Hair follicular keratinocyte (primary cell): Measurements from ENCODE around the gene AP1AR.

DNA sequence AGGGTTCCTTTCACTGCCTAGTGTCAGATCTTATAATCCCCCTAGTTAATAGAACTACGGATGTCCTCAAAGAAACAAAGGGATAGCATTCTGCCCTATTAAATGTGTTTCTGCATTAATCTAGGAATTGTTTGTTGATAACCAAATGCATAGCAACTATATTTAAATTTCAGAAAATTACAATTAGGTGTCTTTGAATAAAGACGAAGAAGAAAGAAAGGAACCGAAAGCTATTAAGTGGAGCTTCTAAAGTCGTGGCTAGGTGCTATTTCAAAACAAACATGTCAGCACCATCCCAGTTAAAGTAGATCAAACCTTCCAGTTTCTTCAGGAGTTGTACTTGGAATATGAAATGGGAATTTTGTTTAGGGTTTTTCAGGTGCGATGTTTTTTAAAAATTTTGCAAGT lies 201.2 kb upstream of the LEF1 start:
- RAMPAGE, long total RNA: no peak

- RAMPAGE, long total RNA: no peak
These were observed 92.6 kb upstream of the RPL34 start for GRCh38 chr4:108527809-108528159.

GRCh38 chr4:108653336-108654264 lies 3.2 kb downstream of the OSTC start:
- RAMPAGE, long total RNA: no peak

- RAMPAGE, long total RNA: no peak
These were observed 115.1 kb upstream of the ETNPPL start for GRCh38 chr4:108878014-108878281.

DNA sequence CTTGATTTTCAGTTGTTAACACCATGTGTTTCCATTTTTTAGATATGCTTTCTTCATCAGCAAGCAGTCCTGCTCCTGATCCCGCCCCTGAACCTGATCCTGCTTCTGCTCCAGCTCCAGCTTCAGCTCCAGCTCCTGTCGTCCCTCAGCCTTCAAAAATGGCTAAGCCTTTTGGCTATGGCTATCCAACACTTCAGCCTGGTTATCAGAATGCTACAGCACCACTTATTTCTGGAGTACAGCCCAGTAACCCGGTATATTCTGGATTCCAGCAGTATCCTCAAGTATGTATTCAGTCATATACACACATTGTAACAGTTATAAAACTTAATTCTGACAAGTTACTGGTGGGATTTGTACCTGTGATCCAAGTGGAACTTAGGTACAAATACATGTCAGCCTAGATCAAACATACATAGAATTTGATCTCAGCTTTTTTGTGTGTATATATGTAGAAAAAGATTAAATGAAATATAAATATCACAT lies 61.0 kb downstream of the SEC24B start:
- RAMPAGE, long total RNA: no peak

DNA sequence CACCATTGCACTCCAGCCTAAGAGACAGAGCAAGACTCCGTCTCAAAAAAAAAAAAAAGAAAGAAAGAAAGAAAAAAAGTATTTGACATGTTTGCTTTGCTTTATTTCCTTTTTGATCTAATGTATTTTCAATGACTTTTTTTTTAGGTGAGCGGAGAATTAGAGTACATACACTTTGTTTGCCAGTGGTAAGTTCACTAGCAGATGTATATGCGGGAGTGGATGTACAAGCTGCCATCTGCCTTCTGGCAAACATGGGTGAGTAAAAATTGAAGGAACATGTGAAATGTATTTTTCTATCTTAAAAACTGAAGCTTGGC lies 32.9 kb upstream of the MCUB start:
- RAMPAGE, long total RNA: no peak

DNA sequence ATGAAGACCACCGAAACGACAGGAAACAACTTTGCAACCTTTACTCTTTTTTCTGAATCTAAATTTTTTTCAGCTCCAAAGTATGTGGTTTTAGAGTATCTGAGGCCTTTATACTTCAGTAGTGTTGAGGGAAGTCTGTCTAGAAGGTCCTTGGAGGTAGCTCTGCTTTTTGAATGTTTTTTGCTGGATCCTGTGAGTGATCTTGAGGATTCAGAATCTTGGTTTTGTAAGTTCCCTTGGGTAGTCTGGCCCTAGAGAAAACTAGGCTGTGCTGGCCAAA lies 39.3 kb downstream of the MCUB start:
- RAMPAGE, long total RNA: no peak

GRCh38 chr4:110172951-110173393 lies 25.4 kb downstream of the ELOVL6 start:
- RAMPAGE, long total RNA: no peak

DNA sequence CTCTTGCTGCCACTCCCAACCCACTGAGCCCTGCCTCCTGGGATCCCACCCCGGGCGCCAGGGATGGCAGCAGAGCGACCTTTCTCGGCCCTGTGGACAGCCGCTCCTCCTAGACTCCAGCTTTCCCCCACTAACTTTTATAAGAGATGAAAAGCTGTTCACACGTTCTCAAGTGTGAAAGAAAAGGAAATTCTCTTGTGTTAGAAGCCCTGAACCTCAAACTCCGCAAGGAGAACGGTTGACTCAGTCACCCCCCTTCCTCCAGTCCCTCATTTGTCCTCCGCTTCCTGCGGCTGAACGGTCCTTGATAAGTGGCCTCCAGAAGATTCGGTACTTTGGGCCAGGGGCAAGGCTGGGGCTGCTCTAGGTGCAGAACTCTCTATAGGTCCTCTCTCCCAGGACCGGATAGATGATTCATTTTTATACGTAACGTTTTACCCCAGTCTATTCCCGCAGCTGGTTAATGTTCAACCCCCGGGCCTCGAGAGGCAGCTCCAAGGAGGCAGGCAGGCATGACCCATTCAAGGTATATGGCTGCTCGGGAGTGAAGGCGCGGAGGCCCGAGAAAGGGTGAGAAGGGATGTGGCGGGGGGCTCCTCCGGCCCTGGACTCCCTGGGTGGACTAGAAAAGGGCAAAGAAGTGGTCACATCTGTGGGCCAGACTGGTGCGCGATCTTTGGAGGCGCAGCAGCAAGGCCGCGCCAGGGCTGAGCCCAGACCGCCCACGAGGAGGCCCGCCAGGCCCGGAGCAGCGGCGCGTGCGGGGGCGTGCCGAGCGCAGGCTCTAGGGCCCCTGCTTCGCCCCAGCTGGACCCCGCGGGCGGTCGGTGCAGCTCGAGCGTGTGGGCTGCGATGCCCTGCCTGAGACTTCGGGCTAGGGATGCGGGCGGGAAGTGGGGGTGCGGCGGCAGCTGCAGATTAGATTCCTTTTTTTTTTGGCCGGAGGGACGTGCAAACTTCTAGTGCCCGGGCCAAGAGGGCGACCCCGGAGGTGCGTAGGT lies 11.8 kb downstream of the PITX2 start:
- RAMPAGE, long total RNA: no peak

DNA sequence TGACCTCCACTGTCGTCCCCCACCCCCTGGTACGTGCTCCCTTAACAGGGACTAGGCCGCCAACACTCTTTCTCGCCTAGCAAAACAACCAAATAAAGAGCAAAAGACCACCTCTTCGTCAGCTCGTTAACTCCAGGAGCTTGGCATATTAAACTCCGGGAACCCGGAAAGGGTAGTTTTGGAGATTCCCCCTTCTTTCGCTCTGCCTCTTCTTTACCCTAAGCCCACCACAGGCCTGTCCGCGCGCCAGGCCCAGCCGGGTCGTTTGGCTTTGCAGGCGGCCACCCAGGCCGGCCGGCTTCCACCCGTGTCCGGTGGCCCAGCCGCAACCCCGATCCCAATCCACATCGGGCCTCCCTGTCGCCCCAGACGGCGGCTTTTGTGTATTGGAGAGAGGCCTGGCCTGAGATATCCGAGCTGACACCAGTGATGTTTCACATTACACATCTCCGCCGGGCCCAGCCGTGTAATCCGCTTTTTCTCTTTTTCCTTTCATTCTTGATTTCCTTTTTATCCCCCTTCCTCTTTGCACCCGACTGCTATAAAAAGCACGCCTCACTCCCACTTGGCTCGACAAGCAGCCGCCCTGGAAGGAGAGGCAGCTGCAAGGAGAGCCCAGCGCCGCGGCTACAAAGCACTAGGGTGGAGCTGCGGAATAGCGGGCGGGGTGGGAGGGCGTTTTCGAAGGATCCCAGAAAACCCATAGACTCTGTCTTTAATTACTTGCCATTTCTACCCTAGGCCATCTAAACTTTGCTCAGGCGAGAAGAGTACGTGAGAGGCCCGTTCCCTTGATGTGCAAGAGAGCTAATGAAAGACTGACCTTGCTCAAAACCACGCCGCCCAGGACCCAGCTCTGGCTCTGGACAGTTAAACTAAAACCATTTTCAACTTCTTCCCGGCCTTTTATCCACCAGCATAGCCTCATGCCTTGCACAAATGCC lies 3.4 kb downstream of the PITX2 start:
- RAMPAGE, long total RNA: no peak

- RAMPAGE, long total RNA: no peak
These were observed 19.0 kb upstream of the PITX2 start for GRCh38 chr4:110641934-110642256.

GRCh38 chr4:112126973-112127634 lies 18.1 kb upstream of the FAM241A start:
- RAMPAGE, long total RNA: no peak

DNA sequence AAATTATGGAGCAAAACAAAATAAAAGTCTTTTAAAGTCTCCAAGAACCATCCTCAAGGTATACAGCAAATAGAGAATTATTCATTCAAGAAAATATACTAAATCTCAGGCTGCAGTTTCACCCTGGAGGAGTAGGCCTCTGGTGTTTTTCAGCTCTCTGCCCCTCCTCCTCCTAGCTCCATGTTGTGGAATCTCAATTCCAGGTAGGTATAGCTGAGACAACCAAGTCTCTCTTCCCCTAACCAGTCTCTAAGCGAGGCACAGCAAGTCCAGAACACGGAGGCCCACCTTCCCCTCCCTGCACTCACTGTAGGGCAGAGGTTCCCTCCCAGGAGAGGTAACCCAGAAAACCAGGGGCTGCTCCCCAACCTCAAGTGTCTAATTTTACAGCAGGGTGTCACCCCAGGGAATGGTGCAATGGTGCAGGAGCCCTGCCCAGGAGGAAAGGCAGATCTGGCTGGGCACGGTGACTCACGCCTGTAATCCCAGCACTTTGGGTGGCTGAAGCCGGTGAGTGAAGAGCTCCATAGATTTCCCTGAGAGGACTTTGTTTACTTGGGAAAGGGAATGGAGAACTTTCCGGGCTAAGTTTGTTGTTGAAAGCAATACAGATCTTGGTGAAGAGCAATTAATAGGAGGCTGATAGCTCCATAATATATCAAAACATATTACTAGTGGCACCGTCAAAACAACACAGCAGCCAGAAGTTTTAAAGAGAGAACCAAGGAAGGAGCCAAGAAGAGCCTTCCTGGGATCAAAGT lies 28.8 kb downstream of the FAM241A start:
- RAMPAGE, long total RNA: no peak

DNA sequence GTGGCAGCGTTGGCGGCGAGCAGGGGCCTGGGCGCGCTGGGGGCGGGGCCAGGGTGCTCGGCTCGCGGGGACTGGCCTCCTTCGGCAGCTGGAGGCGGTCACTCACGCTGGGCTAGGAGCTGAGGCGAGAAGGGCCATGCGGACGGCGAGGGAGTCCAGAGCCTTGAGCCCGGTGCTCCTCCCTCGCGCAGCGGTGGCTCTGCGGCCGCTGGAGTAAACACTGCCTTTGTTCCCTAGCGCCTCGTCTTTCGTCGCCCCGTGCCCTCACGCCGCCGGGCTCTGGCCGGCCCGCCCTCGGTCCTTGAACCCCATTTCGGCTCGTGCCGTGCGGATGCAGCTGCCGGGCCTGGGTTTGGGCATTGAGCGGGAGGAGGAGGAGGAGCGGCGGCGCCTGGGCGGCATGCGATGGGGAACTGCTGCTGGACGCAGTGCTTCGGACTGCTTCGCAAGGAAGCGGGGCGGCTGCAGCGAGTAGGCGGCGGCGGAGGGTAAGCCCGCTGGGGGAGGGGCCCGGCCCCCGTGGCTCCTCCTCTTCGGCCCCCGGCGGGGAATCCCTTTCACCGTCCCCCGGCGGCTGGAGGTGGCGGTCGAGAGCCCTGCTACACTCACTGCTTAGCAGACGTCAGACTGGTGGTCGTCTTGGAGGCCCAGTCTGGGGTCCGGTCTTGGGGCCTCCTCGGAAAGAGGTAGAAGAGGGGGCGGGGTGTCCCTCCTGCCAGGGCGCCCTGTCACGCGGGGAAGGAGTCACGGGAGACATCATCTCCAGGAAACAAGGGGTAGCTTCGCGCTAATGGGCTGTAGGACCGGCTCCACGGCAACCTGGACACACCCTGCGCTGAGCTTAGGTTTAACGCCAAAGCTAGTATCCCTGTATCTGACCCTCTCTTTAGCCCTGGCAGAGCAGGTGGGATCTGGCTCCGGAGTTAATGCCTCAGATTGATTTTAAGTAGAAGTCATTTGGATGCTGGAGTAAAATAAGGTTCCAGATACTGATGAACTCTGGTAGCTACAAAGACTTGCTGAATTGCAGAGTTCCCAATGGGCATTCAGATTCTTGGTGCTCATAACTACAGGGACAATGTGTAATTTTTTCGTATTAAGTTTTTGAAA lies at the start of gene AP1AR:
Gene AP1AR (plus strand): TSS at position 101 of the 1,110 bp plus-strand sequence.
- RAMPAGE, long total RNA: start-site peak on the plus strand centred at position 92 of the sequence, 107 bp wide, 500 and 68 reads in 2 replicates

DNA sequence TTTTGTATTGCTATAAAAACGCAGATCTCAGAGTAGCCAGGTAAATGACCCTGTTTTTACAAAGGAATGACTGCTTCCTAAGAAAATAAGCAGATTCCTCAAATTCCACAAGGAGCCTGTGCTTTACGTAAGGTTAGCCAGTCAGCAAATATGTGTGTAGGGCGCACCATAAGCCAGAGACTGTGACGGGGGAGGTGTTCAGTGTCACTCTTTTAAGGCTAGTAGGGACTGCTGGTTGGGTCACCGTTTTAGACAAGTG lies 119.9 kb downstream of the ANK2 start:
- RAMPAGE, long total RNA: no peak

GRCh38 chr4:113294422-113294958 lies 245.0 kb downstream of the ANK2 start:
- RAMPAGE, long total RNA: no peak

GRCh38 chr4:113352864-113353716 lies 303.6 kb downstream of the ANK2 start:
- RAMPAGE, long total RNA: no peak

GRCh38 chr4:113447824-113448182 lies 313.7 kb downstream of the CAMK2D start:
- RAMPAGE, long total RNA: no peak

DNA sequence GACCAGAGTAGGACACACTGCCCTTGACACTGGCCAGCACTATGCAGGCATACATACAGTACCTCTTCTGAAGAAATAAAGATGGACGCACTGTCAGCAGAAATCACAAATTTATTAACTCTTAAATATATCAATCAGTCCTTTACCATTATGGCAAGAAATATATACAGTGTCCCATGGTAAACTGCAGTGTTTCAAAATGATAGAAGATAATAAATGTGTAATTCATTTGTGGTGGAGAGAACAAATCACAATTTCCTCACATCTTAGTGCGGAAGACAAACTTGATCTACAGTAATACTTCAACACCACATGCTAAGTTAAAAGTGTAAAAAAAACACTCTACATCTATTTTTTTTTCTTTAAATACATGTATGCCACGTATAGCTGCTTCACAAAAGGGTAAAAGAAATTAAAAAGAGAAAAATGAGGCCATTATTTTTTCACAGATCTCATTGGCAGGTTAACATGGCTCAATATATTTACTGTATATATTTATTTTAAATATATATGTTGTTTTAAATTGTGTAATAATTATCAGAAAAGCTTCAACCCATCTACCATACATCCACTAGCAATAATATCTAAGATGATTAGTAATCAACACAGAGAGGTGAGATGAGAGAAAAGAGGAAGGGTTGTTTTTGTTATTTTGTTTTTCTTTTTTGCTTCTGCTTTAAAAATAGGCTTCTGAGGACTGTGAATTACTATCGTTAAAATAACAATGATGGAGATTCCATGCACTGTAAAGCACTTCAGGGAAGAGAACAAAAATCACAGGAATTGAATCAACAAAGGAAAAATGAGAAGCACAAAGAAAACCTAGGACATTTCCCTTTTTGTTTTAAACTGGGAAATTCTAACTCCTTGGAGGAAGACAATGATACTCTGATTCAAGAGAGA lies 309.0 kb downstream of the CAMK2D start:
- RAMPAGE, long total RNA: no peak

GRCh38 chr4:113494292-113494820 lies 267.2 kb downstream of the CAMK2D start:
- RAMPAGE, long total RNA: no peak